Cardiac atrium fibroblast (primary cell): Measurements from ENCODE around the genes FCGR3B, DUSP12, ATF6, C1orf226 and DDR2.

DNA sequence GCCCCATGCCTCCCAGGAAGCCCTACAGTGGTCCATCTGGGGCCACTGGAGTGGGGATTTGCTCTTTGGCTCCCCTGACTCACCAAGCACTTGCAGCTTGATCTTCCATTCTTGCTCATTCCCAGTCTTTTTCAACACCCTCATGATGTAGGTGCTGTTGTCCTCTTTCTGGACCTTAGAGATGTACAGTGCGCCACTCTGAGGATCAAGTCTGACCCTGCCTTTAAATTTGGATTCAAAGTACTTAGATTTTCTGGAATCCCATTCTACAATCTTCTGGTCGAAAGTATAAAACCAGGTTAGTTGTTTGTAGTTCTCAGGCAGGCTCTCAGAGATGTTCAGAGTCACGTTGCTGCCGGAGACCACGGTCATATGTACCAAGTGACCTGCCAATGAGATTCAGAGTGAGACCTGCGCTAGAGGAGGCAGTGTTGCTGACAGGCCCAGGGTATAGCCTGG is 26.8 kb downstream of the CD48 start:
- RAMPAGE, long total RNA: no peak

DNA sequence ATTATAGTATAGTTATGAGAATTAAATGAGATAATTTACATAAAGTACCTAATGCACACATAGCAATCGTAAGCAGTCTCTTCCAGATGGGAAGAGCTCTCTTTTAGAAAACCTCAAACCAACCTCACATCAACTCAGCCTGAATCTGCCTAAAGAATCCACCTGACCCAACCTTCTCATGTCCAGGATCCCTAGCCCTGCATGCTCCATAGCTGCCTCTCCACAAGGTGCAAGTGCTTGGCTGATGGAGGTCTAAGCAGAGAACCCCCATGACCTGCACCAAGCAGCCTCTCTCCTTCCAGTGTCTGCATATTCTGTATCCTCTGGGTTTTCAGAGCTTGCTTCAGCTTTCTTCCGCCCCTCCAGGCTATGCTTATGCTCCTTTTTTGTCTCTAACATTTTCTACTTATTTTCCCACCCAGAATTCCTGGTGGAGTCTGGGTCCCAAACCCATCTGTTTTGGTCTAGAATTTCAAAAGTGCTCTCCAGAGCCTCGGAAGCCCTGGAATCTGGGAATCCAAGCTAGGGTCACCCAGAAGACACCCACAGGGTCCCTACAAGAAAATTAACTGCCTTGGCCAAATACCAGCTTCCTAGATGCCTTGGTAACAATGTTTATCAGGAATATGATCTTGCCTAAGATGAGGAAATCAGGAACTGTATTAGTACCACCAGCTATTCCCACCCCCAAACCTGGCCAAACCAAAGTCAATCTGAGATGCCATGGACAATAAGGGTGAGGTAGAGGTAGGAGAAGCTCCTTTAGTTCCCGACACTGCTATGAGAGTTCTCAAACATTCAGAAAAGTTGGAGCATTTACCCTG is 2.6 kb downstream of the LY9 start:
- RAMPAGE, long total RNA: no peak

- RAMPAGE, long total RNA: no peak
Measured at GRCh38 chr1:160913243-160913984, 28.4 kb upstream of the ITLN1 start.

DNA sequence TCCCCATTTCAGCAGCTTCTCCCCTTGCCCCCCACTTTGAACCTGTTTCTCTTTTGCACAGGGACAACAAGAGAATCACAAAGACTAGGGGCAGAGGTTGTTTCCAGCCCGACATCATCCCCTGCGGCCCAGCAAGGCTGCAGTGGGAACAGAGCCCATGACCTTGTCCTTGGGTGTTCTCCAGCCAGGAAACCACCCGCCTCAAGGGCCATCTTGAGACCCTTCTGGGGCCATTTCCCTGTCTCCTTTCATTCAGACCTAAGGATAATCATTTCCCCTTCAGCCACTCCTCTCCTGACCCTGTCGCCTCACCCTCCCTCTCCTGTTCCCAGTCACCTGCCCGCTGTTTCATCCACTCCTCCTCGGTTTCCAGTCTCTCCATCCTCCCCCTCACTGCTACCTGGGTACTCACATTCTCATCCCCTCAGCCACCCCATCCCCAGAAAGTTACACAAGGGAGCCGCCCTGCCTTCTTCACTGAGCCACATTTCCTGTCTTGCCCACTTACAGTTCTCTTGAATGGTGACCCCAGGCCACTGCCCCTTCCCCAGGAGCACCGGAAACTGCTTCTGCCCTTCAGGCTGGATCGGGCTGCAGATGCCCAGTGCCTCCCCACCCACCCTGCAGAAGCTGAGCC is 693 bp downstream of the ARHGAP30 start:
- RAMPAGE, long total RNA: no peak

DNA sequence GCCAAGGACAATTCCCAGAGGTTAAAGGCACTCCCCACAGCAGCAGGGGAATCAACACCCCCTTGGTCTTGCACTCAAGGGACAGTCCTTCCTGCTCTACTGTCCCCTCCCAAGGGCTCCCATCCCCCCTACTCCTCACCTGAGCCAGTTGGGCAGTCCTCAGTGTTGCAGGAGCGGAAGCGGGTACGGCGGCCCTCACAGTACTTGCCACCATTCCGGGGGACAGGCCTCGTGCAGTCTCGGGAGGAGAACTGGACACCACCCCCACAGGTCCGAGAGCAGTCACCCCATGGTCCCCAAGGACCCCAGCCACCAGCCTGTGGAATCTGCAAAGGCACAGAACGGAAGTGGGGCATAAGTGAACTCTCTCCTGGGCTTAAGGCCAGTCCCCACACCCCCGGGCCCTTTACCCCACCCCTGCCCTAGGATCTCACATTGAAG is 5.3 kb downstream of the ADAMTS4 start:
- RAMPAGE, long total RNA: no peak

GRCh38 chr1:161206513-161207472 is 4.6 kb downstream of the NDUFS2 start:
- RAMPAGE, long total RNA: no peak

DNA sequence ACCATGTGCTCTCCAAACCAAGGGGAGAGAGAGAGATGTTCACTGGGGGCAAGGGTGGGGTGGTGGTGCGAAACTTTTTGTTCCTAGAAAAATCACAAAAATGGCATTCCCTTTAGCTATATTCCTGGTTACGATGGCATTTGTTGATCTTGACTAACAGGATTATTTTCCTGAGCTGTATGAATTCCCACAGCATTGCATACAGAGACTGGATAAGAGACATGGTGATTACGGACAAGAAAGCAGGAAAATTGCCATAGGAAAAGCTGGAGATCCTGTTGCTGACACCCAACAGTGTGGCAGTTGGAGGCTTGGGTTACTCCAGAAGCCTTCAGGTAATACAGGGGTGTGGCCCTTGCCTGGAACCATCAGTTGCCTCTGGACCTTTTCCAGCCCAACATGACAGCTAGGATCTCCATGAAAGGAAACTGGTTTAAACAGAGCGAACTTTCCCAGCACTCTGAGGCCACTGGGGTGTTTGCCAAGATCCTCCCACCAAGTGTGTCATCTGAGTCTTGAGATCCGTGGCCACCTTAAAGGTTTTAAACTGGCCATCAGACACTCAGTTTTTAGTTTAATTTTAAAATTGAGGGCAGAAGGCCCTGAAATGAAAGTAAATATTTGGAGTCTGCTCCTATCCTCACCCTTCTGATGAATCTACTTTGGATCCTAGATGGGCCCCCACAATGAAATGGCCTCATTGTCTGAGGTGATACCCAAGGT is 17.9 kb upstream of the FCGR2A start:
- RAMPAGE, long total RNA: no peak

- RAMPAGE, long total RNA: no peak
Measured at GRCh38 chr1:161511309-161511785, 6.1 kb downstream of the FCGR2A start.

DNA sequence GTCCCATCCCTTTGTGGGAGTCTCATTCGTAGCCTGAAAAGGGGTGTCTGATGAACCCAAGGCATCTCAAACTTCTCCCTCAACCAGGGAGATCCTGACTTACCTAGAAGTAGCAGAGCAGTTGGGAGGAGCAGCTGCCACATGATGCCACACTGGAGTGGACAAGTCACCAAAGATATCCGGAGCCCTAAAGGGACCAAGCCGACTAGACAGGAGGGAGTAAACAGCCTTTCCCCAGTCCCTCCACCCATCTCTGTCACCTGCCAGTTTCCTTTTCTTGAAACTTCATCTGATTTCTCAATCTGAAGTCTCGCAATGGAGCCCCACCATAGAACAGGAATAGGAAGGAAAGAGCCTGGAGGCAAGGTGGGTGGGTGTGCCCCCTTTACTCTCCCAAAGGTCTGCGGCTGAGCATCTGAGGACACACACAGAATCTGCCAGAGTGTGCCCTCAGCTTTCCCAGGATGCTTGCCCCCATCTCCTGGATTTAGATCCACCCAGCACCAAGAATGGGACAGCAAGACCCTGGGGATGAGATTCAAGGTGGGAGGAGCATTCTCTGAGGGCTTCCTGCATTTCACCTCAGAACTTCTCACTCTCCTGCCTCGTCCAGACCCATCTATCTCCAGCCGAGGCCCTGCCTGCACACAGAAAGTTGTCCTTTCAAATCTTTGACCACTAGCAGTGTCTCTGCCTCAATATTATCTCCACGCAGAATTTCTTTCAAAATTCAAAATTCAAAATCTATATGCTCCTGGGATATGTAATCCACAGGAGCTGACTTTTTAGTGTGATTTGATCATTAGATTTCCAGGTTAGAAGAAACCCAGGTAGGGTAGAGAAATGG is at the start of gene FCGR3B:
FCGR3B (minus strand) TSS at position 225 of the 847 bp plus-strand sequence.
- RAMPAGE, long total RNA: no peak

DNA sequence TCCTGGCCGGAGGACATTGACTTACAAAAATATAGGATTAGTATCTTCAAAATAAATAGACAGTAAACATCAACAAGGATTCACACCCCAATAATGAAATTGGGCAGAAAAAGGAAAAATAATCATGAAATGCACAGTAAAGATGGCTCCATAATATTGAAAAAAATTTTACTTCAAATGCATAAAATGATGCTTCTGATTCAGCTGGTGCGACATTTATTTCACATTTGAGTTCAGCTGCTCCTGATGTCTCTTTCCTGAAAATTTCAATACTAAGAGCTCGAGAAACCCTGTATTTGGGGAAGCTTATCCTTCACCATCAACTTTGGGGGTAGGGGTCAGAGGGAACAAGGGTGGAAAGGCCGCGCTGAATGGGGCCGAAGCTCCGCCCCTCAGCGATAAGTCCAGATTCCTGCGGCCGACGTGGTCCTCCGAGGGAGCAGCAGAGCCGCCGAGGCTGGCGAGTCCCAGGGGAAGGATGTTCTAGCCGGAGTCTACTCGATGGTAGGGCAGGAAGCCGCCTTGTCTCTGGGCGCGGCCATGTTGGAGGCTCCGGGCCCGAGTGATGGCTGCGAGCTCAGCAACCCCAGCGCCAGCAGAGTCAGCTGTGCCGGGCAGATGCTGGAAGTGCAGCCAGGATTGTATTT is at the start of gene DUSP12:
DUSP12 (plus strand) TSS at position 525 of the 647 bp plus-strand sequence.
- RAMPAGE, long total RNA: start-site peak on the plus strand centred at position 535 of the sequence, 30 bp wide, 322 and 66 reads in 2 replicates

DNA sequence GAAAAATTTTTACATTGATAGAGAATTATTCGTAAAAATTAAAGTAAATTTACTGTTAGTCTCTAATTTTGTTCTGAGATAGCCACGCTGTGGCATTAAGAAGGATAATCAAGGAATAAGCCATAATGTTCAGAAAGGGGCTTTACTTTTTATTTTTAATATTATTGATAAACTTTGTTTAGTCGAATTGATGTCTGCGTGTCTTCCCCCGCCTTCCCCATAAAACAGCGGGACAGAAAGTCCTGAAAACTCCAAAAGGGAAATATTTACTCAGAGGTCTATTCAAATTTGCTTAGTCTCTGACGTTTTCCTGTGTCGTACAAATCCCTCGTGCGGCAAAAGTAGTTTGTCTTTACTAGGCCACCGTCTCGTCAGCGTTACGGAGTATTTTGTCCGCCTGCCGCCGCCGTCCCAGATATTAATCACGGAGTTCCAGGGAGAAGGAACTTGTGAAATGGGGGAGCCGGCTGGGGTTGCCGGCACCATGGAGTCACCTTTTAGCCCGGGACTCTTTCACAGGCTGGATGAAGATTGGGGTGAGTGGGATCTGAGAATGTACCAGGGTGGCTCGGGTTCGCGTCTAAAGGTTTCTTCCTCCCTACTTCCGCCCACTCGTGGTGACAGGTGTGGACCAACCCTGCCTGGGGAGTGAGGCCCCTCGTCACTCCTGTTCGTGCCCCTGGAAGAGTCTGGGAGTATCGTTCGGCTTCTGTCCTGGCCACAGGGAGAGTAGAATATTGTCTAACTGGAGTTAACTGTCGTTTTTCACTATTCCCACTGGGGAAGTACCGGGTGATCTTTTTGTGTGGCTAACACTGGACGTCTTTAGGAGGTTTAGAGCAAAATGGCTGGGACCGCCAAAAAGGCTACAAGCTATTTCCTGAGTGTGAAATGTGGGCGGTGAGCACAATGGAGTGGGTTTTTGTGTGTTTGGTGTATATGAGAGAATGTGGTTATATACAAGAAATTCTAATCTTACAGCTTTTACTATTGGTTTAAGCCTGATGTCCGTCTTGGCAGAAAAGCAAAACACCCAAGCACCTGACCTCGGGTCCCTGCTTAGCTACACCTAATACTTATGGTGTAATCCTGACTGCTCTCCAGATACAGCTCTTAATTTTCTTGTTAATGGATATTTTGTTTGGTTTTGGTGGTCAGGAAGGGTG is at the start of gene ATF6:
ATF6 (plus strand) TSS at position 414 of the 1,166 bp plus-strand sequence.
- RAMPAGE, long total RNA: no peak

- RAMPAGE, long total RNA: no peak
Measured at GRCh38 chr1:161776000-161777129, 10.2 kb downstream of the ATF6 start.

GRCh38 chr1:161831685-161831971 is 65.5 kb downstream of the ATF6 start:
- RAMPAGE, long total RNA: no peak

DNA sequence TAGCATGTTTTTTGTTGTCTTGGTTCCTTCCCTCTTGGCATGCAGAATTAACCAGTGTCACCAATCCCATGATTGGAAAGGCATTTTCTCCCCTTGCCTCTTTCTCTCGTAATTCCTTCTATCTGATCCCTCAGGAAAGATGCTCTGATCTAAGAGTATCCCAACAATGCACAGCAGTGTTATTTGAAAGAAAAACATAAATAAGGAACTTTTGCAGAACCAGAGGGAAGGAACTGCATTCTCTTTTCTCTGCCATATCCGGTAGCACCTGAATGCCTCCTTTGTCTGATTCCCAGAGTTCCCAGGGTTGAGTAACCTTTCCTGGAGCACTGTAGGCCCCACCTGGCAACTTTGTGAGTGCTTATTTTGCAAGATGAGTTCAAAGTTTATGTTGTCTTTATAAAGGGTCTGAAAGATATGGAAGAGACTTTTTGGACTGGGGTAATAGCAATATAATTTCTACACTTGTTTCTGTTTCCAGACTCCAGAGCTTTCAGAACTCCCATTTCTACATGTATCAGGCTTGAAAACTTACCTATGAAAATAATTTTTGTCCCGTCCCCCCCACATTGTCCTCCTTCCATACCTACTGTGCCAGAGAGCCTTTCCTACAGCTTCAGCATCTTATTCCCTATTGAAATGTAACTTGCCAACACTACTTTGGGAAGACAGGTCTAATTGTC is 129.4 kb downstream of the SPATA46 start:
- RAMPAGE, long total RNA: no peak

- RAMPAGE, long total RNA: no peak
Measured at GRCh38 chr1:162365233-162366107, 11.2 kb downstream of the SPATA46 start.

DNA sequence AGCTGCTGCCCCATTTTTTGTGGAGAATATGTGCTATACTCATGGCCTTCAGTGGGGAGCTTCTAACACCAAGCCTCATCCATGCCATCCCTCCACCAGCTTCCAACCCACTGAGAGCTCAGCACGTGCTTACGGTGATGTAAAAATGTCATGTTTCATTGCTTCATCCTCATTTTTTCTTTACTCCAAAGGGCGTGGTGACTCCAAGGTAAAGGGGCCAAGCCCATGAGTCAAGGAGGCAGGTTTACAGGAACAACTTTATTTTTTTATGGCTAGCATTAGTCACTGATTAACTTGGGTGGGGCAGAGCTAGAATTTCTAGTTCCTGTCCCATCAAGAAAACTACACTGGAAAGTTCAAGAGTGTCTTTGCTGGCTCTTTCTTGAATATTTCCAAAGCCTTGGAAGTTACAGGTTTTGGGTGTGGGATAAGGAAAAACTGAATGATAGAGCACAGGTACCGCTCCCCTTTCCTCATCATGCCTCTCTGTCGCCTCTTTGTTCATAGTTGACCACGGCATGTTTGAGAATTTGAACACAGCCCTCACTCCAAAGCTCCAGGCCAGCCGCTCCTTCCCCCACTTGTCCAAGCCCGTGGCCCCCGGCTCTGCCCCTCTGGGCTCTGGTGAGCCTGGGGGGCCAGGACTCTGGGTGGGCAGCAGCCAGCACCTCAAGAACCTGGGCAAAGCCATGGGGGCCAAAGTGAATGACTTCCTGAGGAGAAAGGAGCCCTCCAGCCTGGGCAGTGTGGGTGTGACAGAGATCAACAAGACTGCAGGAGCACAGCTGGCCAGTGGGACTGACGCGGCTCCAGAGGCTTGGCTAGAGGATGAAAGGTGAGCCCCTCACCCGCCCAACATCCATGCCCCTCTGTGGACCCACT is at the start of gene C1orf226:
C1orf226 (plus strand) TSS at position 345 of the 882 bp plus-strand sequence.
- RAMPAGE, long total RNA: no peak

GRCh38 chr1:162631917-162632664 is at the start of gene DDR2:
Gene DDR2 (plus strand): TSS chr1:162632464.
- RAMPAGE, long total RNA: no peak

DNA sequence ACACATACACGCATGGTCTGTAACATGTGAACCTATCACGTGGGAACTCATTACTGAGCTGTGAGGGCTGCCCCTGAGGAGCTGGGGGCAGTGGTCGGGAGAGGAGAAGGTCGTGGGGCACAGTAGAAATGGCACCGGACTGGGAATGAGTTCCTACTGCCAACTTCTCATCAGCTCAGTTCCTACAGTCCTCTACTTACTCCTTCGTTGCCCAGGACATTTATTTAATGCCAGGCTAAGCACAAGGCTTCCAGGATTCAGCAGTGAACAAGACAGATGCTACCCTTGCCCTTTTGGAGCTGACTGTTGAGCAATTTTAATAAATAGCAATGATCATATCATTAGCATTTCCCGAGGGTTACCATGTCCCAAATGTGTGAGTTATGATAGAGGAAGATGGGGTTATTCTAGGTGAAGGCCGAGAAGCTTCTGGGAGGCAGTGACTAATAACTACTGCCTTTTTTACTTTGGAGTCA is 38.9 kb downstream of the DDR2 start:
- RAMPAGE, long total RNA: no peak

- RAMPAGE, long total RNA: no peak
Measured at GRCh38 chr1:162690583-162691800, 58.7 kb downstream of the DDR2 start.

GRCh38 chr1:162783557-162784191 is 6.8 kb upstream of the HSD17B7 start:
- RAMPAGE, long total RNA: no peak